Left colon (tissue), 1 donor: ENCODE results near the genes SLC14A2, SIGLEC15, ELOA2 and HDHD2.

- PRO-cap, result no peak
These were observed 28.0 kb downstream of the SETBP1 start for GRCh38 chr18:44708562-44709171.

DNA sequence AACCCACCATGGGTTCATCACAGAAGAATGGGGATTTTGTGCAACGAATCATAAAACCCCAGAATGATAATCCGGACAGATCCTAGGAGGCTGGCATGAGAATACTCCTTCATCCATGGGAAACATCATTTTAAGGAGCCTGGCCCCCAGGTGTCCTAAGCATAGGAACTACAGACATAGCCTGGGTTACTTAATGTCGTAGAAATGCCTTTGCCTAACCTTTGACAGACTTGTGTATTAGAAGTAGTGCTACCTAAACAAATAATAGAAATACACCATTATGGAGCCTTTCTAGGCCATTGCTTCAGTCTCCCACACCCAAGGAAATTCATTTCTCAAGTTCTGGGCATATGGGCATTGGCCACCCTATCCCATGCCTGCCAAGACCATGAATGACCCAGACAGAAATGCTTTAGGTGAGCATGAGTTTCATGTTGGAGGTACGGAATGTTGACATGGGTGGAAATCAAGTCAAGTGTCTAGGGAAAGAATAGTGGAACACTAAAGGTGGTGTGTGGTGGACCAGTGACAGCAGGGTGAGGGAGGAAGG lies 72.6 kb downstream of the SETBP1 start:
- PRO-cap, result no peak

DNA sequence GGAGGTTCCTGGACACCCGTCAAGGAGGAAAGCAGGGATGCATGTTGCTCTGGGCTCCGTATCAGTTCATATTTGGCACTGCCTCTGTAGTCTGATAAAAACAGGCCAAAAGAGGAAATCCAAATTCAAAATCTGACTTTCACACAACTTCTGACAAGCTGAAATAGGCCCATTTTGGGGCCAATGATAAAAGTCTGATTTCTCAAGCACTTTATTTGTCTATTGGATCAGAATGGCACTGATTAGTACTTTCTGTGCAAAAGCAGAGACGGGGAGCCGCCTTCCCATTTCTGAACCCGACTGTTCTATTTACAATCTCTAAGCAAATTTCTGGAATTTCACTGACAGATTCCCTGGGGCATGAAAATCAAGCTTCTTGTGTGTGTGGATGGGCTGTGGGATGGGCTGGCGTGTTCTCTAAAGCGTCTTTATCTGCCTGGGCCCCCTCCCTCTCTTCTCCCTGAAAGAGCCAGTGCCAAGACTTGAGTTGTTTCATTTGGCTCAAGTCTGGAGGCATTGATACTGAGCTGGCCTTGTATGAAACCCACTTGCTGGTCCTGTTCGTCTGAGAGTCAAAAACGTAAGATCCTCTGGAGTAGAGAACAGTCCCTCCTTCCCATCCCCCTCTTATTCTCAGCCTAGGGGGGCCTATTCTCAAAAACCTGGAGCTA lies 97.1 kb downstream of the SETBP1 start:
- PRO-cap, result no peak

- PRO-cap, result no peak
These were observed 110.8 kb downstream of the SETBP1 start for GRCh38 chr18:44791390-44791936.

DNA sequence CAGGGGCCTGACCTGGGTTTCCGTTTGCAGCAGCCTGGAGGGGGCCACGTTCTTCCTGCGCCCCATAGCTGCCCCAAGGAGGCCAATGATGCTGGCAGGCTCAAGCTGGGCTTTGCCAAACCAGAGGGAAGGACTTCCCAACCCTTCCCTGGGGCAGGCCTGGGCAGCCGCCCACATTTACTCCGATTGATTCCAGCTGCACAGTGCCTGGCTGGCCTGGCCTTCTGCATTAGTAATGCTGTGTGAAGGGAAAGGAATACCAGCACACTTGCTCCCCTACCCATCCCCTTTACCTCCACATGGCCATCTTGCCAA lies 360.6 kb upstream of the SLC14A2 start:
- PRO-cap, result no peak

- PRO-cap, result no peak
These were observed 92.9 kb upstream of the SLC14A2 start for GRCh38 chr18:45522379-45522717.

DNA sequence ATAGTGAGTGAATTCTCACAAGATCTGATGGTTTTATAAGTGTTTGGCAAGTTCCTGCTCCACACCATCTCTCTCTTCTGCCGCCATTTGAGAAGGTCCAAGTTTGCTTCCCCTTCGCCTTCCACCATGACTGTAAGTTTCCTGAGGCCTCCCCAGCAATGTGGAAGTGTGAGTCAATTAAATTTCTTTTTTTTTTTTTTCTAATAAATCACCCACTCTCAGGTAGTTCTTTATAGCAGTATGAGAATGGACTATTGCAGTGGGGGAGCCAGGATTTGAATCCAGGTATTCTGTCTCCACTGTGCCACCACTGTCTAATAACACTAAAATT lies at the start of gene SLC14A2:
Gene SLC14A2, plus strand, starts transcription at position 62 of the 331 bp plus-strand sequence.
- PRO-cap, result no peak

GRCh38 chr18:45660780-45661218 lies 45.5 kb downstream of the SLC14A2 start:
- PRO-cap, result no peak

- PRO-cap, result no peak
These were observed 53.5 kb upstream of the SLC14A1 start for GRCh38 chr18:45670249-45671015.

- PRO-cap, result unidirectional peak, plus-strand start at chr18:45775363
These were observed 50.2 kb upstream of the SIGLEC15 start for GRCh38 chr18:45775132-45775843.

GRCh38 chr18:45825479-45825943 lies at the start of gene SIGLEC15:
SIGLEC15 (plus strand) TSS chr18:45825675.
- PRO-cap, result no peak

DNA sequence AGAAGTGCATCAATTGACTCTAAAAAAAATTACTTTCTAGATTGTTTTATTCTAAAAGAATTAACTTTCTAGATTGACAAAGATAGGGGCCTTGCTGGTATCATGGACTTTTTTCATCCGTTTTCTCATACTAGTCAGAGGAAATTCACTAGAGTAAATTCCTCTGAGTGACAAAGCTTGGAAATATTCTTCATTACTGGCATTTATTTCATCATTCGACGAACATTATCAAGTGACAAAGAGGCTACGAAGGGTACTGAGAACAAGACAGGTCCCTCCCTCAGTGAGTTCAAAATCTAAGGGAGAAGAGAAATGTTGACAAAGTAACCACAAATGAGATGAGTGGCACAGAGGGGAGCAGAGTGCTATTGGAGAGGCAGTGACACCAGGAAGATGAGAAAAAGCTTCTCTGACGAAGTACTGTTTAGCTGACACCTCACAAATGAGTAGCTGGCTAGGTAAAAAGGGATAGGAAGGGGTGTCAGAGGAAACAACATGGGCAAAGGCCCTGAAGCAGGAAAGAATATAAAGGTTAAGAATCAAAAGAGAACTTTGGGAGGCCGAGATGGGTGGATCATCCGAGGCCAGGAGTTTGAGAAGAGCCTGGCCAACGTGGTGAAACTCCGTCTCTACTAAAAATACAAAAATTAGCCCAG lies 4.2 kb downstream of the EPG5 start:
- PRO-cap, result no peak

- PRO-cap, result unidirectional peak, minus-strand start at chr18:46089203
These were observed 9.3 kb downstream of the ATP5F1A start for GRCh38 chr18:46088557-46089386.

DNA sequence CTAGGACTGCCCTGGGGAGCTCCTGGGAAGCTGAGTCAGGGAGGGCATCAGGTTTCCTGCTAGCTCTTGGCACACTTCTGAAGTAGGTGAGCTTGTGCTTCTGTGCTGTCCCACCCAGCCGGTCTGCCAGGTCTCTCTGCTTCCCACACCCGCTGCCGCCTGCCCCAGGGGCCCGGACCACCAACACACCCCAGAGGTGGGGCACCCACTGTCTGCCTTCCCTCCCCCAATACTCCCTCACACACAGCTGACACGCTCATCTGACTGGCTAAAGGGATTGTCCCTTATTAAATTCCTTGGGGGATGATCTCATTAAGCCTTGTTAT lies 21.0 kb upstream of the C18orf25 start:
- PRO-cap, result no peak

DNA sequence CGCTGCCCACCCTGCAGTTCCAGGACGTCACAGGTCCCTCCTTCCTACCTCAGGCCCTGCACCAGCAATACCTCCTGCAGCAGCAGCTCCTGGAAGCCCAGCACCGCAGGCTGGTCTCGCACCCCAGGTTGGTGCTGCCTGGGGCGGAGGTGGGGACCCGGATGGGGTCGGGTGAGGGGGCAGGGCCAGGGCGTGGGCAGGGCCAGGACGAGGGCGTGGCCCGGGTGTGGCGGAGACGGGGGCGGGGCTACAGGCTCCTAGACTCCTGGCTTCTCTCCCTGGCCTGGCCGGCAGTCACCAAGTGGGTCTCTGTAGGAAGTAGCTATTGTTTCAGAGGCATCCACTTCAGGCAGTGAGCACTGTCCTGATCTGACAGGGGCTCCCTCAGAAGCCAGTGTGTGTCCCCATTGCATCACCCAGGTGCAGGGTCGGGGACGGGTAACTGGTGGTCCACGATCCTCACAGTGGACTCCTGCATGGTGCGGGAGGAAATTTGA lies 99.6 kb downstream of the RNF165 start:
- PRO-cap, result no peak

DNA sequence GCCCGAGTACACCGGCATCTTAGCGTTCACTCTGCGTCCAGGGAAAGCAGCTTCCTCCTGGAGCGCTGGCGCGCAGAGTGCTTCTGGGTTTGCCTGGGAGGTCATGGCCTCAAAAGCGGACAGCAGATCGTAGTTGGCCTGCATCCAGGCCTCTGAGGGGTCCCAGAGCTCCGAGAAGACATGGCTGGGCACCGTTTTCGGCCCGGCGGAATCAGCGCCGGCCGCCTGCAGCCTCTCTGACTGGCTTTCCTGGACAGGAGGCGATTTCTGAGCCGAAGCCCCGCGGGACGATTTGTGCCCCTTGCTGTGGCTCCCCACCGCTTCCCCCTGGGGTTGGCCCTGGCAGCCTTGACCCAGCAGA lies 12.5 kb downstream of the ELOA2 start:
- PRO-cap, result no peak

DNA sequence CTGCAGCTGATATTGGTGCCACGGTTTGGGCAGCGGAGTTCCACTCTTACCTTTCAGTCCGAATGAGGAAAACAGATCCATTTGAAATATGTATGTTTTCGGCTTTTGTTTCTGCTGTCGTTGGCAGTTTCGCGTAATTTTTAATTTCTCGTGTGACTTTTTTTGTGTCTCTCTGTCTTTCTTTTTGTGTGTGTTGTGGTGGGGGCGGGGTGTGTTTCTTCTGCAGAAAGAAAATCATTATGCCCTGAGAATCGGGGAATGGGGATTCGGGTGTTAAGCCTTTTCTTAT lies 4.2 kb downstream of the ELOA2 start:
- PRO-cap, result no peak

- PRO-cap, result no peak
These were observed at the start of gene ELOA2 for GRCh38 chr18:47035352-47035839. ELOA2 (minus strand) TSS chr18:47035621.

DNA sequence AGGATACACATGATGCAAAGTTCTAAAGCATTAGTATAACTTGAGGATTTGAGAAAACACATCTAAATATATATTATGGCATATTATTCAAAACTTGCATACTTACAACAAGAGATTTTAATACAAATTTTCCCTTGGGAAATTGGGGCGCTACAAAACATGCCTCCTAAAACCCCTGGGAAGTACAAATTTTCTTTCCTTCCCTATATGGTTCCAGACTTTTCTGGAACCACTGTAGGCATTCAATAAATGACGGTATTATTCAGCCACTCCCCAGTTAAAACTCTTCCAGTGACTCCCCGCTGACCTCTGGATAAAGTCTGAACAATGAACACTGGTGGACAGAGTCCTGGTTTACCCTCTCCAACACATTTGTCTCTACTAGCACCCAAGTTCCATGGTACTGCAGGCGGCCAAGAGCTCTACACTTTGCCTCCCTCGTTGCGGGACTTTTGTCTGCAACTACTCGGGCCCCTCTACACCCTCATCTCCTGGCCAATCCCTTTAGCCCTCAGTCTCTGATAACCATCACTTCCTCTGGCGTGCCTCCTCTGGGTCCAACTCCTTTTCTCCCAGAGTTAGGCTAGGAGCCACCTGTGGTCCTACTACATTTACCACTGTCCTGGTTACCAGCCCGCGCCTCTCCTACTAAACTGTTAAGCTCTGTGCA lies 998 bp downstream of the HDHD2 start:
- PRO-cap, result no peak

DNA sequence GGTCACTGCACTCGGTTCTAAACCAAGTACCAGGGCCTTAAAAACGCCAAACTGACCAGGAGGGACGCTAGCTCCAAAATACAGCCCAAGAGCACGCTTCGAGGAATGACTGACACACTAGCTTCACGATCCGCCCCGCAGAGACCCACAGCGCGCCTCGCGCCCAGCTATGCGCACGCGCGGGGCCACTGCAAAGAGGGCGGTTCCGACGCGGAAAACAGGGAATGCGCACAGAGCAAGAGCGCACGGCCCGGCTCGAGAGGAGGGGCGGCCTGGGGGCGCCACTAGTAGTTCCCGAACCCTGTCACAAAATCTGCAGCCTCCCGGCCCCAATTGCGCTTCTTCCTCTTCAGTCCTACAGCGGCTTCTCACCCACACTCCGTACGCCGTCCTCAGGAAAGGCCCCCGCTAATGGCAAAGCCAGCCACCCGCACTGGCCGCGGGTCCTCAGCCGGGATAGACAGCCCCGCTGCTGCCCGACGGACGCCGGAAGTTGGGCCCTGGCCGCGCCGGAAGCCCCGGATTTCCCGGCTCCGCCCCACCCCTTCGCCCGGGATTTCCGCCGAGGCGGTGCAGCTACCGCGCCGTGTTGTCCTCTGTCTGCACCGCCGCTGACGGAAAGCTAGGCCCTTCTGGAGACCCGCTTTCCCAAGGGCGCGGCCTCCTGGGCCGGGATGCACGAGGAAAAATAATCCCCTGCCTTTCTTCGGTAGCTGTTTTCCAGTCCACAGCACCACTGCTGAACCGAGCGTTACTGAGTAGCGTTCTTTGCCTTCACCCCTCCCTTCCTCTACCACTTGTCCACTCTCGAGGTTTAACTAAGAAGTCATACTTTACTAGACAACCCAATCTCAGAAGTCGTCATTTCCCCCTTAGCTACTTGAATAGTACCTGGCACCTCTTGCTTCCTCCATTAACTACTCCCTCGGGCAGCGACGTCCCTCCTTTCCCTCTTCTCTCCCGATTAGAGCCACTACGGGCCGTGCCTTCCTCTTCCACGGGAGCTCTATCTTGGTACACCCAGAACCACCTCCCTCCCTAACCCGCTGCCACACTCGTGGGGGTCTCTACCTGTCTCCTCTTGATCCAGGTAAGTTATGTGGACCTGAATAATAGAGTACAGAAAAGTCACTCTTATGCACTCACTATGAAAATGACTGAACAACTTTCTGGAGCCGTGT lies at the start of gene HDHD2:
Gene HDHD2, minus strand, starts transcription at position 495 of the 1,181 bp plus-strand sequence.
- PRO-cap, result bidirectional peak, plus-strand start at position 220 of the sequence, minus-strand start at position 165 of the sequence; bidirectional peak, plus-strand start at position 553 of the sequence, minus-strand start at position 435 of the sequence; unidirectional peak, minus-strand start at position 789 of the sequence; unidirectional peak, minus-strand start at position 958 of the sequence